ENCODE measurements around the genes ITGA2B, GPATCH8, FZD2, NMT1 and FMNL1.

DNA sequence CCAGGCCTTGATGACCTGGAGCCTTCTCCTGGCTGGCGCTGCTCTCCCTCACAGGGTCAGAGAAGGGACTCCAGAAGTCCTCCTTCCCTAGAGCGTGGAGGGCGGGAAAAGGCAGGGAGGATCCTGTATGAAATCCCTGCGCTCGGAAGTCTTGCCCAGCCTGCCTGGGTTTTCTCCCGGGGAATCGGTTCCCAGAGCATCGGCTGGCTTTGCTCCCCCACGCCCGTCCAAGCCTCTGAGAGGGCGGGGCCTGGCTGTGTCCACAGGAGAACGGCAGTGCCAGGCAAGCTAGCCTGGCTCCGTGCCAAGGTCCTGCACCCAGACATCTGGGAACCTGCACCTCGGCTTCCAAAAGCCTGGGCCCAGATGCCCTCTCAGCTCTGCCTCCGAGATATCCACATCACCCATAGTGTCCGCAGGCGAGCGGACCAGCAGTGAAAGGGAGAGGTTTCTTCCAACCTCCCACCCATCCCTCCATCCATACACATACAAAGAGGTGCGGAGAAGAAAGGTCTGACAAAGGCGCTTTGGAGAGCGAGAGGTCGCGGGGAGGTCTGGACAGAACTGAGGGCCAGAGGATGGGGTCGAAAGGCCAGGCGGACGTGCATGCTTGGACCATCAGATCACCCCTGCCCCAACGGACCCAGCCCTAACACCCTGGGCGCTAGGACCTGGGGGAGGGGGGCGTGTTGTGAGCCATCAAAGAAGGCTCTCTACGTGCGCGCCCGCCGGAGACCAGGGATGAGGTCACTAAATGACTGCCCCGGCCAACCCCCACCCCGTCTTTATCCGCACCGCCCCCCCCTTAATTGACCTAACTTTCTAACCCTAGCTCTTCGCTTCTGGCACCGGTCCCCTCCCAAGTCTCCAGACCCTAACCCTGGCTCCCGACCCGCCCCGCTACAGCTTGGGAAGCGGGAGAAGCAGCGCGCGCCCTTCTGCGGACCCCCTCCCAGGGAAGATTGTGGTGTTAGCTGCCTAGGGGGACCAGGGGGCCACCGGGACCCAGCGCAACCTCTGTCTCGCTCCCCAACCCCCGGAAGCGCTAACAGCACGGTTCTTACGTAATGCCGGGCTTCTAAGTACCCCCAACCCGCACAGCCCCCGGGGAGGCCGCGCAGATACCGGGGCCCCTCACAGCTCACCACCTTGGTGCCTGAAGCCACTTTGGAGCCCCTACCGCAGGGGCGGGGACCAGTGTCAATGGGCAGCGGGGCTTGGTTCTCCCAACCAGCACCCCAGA lies 850 bp downstream of the MPP2 start:
- RRBS = under 1% methylated on average over 8 of the region's 64 CpGs

- RRBS = no CpG with 5 or more reads among the region's 34 CpGs
Measured at GRCh38 chr17:44022899-44024225, 8.6 kb upstream of the TMEM101 start.

DNA sequence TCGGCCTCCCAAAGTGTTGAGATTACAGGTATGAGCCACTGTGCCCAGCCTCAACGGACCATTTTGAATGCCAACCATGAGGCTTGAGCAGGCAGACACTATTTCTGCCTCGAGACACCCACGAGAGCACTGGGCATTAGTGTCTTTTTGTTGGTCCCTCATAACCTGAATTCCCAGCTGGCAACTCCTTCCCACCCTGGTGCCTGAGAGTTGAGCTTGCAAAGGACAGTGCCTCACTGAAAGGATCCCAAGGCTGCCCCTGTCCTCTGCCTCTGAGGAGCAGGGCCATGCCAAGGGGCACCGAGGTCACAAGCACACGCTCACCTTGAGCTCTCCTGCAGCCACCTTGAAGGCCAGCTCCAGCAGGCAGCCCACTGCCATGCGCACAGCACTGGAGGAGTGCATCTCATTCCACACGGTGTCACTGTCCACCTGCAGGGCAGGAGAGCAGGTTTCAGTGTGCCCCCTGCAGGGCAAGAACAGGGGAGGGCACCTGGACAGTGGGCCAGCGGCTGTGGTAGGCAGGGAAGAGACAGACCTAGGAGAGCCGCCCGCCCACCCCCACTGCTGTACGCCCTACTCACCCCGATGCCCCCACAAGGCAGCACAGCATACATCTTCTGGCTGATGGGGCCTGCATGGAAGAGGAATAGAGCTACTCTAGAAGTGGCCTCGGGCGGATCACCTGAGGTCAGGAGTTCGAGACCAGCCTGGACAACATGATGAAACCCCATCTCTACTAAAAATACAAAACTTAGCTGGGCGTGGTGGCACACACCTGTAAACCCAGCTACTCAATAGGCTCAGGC lies 12.9 kb downstream of the G6PC3 start:
- RRBS = no CpG with 5 or more reads among the region's 17 CpGs

DNA sequence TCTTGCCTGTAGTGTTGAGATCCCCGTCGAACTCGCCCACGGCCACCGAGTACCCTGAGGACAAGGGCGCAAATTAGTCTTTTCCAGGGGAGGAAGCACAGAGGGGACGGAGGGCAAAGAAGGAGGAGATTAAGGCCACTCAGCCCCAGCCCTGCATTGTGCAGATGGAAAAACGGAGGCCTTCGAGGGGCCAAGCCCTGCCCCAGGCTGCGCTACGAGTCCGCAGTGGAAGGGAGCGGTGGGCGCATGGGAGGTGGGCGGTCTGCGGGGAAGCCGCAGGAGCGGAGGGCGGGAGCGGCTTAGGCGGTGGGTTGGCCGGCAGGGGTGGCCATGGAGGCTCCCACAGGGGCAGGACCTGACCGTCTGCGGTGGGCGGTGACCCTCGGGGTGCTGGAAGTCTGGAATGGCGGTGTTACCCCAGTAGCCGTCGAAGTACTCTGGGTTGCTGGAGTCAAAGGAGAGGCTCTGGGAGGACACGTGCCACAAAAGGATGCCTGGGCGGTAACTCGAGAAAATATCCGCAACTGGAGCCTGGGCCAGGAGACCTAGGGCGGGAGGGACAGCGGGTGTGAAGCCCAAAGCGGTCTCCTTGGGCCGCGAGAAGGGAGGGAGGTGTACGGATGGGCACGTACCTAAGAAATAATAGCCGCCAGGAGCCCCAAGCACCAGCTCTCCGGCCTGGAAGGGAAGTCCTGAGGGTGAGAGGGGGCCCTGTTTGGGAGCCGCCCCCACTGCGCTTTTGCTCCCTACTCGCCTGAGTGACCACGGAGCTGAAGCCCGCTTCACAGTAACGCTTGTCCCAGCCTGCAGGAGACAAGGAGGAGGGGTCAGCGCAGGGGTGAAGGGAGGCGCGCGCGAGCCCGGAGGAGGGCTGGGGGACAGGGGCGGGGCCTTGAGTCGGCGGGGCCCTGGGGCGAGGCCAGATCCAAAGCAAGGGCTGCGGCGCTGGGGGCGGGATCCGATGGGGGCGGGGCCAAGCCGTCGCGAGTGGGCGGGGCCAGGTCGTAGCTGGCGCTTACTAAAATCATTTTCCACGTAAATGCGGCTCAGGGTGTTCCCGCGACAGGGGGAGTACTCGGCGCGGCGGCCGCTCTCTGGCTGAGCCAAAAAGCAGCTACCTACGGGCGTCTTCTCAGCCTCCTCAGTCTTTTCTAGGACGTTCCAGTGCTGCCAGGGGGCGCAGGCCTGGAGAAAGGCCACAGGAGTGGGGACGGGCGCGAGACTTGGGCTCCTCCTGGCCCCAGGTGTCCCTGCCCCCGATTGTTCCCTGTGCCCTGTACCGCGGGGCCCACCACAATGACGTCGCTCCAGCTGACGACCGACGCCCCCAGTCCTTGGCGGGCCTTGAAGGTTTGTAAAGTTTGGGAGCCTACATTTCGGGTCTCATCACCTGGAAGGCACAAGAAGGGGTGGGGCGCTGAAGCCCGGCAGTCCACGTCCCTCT lies 4.4 kb downstream of the ITGA2B start:
- RRBS = no CpG with 5 or more reads among the region's 98 CpGs

DNA sequence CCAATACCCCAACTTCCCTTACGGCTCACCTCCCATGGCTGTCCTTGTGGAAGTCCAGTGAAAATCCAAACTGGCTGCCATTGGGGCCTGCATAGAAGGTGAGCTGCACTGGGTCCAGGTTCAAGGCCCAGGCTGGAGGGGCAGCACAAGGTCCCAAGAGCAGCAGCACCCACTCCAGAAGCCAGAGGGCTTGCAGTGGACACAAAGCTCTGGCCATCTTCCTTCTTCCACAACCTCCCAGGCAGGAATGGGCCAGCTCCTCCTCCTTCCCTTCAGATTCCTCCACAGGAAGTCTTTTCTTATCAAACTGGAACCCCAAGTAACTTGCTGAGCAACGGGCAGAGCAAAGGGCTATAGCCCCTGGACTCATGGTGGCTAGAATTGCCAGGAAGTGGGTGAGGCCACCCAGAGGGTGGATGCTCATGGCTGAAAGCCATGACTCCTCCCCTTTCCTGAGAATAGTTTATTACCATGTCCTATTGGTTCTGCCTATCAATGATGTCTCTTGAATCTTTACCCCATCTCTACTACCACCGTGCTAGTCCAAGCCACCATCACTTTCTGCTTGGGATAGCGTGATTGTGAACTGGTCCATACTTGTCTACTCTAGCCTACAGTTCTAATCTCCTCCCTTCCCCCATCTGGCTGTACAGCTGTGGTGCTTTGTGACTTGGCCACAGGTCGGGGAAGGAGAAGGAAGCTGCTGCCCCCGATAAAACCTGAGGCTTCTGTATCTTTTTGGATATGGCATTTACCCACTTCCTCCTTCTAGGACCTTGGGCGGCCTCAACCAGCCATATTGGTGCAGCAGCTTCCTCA lies at the start of gene ITGA2B:
ITGA2B (minus strand) TSS at position 393 of the 819 bp plus-strand sequence.
- RRBS = no CpG with 5 or more reads among the region's 7 CpGs

GRCh38 chr17:44502903-44504136 lies at the start of gene GPATCH8:
TSS of gene GPATCH8 (minus strand) at chr17:44503406.
- RRBS = 1% methylated on average over 32 of the region's 90 CpGs

DNA sequence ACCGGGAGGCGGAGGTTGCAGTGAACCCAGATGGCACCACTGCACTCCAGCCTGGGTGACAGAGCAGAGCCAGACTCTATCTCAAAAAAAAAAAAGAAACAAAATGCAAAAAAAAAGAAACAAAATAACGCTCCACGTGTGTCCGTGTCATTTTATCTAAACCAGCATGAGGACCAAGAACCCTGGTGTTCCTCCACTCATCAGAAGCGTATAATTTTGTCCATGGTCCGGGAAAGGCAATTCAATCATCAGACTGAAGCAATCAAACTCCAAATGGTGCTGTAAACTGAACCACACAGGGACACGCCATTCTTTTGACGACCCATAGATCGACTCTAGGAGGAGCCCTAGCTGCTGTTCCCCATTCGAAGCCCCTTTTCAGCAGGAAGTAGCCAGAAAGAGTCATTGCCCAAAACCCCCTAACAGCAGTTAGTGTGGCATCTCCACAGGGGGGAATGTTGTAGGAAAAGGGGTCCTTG lies 8.1 kb upstream of the GPATCH8 start:
- RRBS = no CpG with 5 or more reads among the region's 11 CpGs

DNA sequence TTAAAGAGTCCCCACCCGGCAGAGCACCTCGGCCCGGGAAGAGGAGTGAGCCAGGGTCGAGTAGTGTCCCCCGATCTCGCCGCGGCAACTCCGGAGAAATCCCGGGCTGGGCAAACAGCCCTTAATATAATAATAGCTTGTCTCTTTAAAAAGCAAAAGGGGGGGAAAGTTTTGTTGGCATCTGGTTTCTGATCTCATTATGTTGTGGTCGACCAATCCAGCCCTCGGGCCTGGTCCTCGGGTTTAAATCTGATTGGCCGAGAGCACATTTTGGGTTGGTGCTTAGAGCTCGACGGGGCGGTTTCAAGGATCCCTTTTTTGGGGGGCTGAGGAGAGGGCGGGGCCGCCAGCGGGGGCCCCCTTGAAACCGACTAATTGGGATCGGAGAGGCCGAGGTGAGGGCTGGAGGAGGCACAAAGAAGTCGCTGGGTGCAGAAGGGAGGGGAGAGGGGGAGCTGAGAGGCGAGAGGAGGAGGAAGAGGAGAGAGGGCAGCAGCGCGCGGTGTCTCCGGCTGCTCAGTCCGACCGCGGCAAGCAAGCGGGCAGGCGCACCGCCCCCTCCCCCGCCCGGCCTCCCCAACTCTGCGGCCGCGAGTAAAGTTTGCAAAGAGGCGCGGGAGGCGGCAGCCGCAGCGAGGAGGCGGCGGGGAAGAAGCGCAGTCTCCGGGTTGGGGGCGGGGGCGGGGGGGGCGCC lies at the start of gene FZD2:
FZD2 (plus strand) TSS at position 519 of the 694 bp plus-strand sequence.
- RRBS = 2% methylated on average over 27 of the region's 52 CpGs

DNA sequence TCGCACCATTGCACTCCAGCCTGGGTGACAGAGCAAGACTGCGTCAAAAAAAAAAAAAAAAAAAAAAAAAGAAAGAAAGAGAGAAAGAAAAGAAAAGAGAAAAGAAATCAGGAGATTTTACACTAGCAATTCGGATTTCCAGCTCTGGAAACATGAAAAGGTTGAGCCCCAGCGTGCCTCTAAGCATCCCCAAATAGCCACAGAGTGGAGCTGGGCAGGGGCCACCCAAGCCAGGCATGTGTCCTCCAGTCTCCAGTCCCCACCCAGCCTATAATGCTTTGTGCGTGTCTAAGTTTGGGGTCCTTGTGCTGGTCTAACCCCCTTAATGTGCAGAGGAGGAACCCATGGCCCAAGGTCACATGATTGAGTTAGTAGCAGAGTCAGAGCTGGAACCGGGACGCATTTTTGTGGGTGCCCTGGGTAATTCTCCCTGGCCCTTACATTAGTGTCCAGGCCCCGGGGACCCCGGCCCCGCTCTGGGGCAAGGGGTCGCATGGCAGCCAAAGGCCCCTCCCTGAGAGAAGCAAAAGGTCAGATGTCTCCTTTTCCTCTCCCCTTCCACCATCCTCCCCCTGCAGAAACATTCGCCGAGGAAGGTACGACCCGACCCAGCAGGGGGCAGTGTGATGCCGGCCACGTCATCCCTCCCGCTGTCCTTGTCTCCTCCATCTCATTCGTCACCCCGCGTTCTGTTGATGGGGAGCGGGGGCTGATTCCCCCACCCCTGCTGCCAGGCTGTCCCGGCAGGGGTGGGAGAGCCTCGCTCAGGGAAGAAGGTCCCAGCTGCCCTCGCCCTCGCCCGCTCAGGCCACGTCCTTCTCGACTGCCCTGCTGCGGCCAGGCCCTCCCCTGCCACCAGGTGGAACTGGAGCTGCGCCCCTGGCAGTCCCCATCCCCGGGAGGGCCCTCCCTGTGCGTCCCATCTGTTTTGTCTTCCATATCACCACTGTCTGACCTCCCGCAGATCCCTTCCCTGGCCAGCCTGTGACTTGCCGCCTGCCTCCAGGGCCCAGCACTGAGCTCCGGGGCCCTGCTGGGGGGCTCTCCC lies 20.2 kb downstream of the ADAM11 start:
- RRBS = 33% methylated on average over 5 of the region's 36 CpGs

DNA sequence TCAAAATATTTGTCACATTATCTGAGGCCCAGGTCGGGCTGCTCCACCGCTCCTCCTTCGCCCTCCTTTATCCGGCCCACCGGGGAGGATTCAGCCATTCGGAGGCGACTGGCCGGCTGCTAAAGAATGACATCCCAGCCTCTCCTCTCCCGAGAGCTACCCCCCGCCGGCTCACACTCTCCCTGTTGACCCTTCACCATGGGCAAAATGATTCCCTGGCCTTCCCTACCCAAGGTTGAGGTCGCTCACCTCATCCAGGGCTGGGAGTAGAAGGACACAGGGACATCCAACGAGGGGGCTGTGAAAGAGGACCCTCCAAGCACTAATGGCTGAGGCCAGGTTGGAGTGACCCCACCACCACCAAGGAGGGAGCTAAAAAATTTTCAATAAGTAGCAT lies 1.4 kb upstream of the C1QL1 start:
- RRBS = 23% methylated on average over 3 of the region's 13 CpGs

GRCh38 chr17:44969986-44970807 lies 2.1 kb upstream of the C1QL1 start:
- RRBS = under 1% methylated on average over 15 of the region's 63 CpGs

DNA sequence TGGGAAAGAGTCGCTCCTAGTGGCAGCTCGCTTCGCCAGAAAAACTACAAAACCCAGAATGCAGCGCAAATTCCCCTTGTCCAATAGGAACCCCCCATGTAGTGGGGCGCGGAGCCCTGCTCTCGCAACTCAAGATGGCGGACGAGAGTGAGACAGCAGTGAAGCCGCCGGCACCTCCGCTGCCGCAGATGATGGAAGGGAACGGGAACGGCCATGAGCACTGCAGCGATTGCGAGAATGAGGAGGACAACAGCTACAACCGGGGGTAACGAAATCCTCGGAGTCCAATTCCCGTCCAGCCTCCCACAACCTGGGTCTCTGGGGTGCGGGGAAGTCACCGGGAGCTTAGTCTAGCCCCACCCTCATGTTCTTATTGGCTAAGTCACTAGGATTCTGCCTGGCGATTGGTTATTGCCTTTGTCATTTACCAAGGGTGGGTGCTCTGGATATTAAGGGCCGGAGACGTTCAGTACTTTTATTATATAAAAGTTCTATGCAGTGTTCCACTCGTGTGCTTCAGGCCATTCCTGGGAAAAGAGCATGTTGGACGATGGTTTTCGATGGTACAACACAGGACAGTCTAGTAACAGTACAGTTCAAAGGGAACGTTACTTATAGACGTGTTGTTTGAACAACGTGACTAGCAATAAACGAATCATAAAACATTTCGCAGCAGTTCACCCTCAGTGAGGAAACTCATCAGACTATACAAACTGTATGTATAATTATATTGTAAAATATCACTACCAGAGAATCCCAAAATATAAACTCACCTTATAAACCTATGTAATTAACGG lies at the start of gene NMT1:
NMT1 (plus strand) TSS at position 122 of the 797 bp plus-strand sequence.
- RRBS = 1% methylated on average over 12 of the region's 35 CpGs

GRCh38 chr17:45117802-45118405 lies 14.4 kb downstream of the PLCD3 start:
- RRBS = no CpG with 5 or more reads among the region's 16 CpGs

- RRBS = no CpG with 5 or more reads among the region's 8 CpGs
Measured at GRCh38 chr17:45123890-45124338, 8.4 kb downstream of the PLCD3 start.

DNA sequence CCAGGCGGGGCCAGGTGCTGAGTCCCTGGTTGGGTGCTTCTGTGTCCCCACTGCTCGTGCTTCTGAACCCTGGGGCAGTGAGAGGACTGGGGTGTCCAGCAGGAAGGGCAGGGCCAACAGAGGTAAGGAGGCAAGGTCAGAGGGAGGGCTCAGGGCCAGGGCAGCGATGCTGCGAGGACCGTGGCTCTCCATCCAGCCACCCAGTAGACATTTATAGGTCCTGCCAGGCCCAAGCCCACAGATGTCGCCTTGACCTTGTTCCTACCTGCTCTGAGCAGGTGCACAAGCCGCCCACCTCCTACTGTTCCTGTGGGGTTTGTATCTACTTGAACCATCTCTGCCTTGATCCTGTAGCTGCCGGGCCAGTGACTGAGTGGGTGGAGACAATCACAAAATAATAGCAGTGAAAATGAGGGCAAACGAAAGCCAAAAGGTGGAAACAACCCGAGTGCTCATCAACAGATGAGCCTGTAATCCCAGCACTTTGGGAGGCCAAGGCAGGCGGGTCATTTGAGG lies 7.8 kb downstream of the PLCD3 start:
- RRBS = no CpG with 5 or more reads among the region's 11 CpGs

DNA sequence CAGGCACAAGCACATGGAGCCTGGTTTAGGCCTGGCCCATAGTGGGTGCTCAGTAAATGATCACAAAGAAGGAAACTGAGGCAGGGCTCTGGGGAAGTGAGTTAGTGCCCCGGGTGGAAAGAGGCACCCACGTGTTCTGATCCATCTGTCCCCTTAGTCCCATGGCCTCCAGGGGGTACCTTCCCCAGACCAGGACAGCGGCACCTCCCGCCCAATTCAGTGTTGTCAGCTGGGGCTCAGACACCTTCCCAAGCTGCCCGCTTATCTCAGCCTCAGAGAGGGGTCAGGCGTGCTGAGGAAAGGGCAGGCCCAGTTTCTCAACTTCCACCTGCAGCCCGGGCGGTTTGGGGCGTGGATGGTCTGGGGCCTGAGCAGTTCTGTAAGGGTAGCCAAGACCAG lies 5.2 kb downstream of the PLCD3 start:
- RRBS = no CpG with 5 or more reads among the region's 9 CpGs

DNA sequence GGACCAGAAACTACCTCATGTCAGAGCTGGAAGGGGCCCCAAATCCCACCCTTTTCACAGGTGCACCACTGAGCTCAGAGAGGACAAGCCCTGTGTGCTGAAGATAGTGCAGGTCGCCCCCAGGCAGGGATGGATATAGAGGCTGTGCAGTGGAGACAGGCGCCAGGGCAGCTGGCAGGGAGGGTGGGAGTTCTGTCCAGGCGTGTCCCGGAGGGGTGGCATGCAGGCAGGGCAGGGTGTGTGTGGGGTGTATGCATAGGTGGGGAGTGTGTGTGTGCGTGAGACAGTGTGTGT lies 4.9 kb downstream of the PLCD3 start:
- RRBS = no CpG with 5 or more reads among the region's 5 CpGs

- RRBS = no CpG with 5 or more reads among the region's 22 CpGs
Measured at GRCh38 chr17:45129302-45130566, 2.6 kb downstream of the PLCD3 start.

DNA sequence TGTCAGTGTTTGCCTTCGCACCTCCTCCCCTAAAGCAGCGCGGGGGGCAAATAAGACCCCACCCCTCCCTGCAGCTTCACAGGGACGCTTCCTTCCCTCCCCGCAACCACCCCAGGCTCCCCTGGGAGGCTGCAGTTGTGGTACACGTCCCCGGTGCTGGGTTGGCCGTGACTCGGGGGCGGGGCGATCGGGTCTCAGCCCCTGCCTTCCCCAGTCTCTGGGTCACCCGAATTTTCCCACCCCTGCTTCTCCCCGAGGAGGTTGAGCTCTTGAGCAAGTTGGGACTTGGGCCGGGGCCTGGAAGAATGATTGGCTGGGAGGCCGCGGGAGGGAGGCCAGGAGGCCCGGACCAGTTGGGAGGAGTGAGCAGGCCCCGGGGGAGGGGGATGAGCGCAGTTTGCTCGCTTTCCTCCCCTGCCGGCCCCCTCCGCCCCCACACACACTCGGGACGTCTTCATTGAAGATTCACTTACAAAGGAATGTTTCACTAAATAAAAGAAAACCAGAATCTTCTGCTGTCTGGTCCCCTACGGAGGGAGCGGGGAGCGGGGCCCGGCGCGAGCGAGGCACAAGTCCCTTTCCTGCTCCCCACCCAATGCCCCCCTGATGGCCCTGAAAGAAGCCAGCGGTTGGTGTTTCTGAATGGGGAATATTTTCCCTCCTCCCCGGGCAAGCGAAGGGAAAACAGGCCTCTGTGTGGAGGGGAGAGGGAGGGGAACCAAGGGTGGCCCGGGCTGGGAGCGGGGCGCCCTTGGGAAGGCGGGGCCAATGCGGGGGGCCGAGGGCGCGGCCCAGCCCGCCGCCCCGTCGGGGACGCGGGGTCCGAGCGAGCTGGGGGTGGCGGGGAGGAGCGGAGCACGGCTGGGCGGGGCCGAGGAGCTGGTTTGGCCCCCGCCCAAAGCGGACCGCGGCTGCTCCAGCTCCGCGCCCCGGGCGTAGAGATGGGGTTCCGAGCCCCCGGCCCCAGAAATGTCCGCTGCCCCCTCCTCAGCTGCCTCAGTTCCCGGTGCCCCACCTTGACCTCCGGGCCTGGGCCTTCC lies 4.3 kb upstream of the HEXIM1 start:
- RRBS = 2% methylated on average over 12 of the region's 69 CpGs

GRCh38 chr17:45221096-45222006 lies at the start of gene FMNL1:
TSS of gene FMNL1 (plus strand) at chr17:45221885.
- RRBS = 1% methylated on average over 63 of the region's 96 CpGs

Measured in choroid plexus epithelial cell (primary cell).